Tongue (tissue), 2 donors: Measurements from ENCODE around the gene LRTM2.

DNA sequence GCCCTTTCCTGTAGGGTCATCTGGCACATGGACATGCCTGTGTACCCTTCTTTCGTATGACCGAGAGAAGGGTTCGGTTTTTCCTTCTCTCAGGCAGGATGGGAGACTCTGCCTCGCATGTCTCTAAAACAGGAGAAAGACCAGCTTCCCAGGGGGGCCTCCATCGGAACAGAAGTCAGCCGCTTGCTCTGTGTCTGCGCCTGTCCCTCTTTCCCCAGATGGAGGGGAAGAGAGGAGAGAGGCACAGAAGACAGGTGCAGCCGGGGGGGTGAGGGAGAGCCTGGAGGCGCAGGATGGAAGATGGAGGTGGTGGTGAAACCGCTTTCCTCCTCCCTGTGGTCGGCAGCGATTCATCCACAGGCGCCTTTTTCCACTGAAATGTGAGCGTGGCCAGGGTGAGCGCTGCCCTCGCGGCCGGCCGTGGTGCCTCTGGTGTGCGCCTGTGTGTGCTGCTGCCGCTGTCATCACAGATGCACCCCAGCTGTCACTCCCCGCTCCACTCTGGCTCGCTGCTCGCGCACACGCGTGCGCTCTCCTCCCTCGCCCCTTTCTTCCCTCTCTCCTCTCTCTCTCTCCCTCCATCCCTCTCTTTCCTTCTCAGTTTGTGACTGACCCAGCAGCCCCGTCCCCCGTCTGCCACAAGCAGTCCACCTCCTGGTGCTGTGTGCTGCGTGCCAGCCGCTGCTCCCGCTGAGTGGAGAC is at the start of gene LRTM2:
Gene LRTM2, plus strand, starts transcription at position 581 of the 702 bp plus-strand sequence.
- RAMPAGE, long total RNA, result no peak

- RAMPAGE, long total RNA, result no peak
Measured at GRCh38 chr12:2136104-2136777, 83.5 kb downstream of the CACNA1C start.

DNA sequence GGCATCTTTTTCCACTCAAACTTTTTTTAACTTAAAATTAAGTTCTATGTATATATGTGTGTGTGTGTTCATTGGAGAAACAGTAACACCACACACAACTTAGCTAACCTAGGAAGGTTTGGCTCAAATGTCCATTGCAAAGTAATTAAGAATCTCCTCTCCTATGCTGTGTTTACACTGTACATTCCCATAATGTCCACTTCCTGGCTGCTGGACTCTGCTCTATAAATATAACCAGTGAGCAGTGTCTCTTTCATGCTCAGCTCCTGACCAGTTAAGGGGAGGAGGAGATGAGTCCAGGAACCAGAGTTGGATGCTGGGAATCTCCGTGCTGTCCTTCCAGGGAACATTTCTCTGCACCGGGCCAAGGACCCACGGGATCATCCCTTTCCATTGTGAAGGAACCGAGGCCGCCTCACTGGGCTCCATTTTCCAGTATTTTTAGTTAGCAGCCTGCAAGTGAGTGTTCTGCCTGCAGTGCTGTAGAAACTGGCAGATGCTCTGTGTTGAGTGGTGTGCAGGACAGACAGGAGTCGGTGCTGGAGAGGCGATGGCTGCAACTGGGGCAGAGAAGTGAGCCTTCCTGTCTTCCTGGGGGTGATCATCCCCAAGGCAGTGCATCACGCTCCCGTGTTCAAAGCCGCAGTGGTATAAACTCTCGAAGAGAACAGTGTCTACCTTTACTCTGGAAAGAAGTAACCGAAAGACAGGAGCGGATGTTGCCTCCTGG is 195.4 kb downstream of the CACNA1C start:
- RAMPAGE, long total RNA, result no peak

- RAMPAGE, long total RNA, result no peak
Measured at GRCh38 chr12:2255702-2256078, 202.9 kb downstream of the CACNA1C start.

DNA sequence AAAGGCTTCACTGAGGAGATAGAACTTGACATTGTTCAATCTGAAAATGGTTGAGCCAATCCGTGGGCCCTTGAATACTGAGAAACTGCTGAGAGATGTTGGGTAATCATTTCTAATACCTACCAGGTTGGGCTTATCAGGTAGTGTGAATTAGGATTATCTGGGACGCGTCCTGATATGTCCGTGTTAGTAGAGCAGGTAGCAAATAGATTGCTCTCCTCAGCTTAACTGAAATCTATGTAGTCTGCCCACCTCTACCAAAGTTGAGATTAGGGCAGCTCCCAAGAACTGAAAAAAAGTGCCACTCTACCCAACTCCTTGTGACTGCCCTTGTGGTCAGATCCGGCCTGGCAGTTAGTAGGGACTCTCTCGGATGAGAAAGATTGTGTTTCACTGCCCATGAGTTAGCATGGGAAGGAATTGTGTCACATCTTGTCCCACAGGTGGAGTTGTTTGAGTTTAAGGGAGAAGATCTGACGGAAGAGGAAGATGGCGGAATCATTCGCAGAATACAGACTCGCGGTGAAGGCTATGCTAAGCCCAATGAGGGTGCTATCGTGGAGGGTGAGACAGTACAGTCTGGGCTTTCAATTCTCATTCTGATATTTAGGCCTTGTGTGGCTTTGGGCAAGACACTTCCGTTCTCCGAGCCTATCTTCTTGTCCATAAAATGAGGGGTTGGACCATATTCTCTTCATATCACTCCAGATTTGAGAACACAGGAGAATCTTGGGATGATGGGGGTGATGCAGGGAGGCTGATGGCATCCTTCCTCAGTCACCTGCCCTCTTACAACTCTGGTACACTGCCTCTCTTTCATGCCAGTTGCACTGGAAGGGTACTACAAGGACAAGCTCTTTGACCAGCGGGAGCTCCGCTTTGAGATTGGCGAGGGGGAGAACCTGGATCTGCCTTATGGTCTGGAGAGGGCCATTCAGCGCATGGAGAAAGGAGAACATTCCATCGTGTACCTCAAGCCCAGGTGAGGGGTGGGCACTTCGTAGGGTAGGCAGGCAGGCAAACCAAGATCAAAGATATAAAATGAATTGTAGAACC is 3.8 kb downstream of the FKBP4 start:
- RAMPAGE, long total RNA, result no peak

GRCh38 chr12:2982309-2982794 is 23.2 kb downstream of the TEAD4 start:
- RAMPAGE, long total RNA, result no peak

DNA sequence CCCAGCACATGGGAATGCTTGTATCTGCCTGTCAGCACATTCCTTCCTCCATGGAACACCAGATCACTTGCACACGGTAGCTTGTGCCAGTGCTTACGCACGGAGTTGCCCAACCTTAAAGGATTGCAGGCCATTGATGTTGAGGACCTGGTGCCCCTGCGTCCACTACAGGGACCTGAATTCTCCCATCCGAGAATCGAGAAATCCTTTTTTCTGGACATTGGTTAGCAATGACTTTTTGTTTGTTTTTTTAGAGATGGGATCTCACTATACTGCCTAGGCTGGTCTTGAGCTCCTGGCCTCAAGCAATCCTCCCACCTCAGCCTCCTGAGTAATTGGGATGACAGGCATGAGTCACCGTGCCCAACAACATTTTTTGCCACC is 30.6 kb upstream of the TSPAN9 start:
- RAMPAGE, long total RNA, result no peak

GRCh38 chr12:3047834-3048404 is 29.3 kb upstream of the TSPAN9 start:
- RAMPAGE, long total RNA, result no peak

DNA sequence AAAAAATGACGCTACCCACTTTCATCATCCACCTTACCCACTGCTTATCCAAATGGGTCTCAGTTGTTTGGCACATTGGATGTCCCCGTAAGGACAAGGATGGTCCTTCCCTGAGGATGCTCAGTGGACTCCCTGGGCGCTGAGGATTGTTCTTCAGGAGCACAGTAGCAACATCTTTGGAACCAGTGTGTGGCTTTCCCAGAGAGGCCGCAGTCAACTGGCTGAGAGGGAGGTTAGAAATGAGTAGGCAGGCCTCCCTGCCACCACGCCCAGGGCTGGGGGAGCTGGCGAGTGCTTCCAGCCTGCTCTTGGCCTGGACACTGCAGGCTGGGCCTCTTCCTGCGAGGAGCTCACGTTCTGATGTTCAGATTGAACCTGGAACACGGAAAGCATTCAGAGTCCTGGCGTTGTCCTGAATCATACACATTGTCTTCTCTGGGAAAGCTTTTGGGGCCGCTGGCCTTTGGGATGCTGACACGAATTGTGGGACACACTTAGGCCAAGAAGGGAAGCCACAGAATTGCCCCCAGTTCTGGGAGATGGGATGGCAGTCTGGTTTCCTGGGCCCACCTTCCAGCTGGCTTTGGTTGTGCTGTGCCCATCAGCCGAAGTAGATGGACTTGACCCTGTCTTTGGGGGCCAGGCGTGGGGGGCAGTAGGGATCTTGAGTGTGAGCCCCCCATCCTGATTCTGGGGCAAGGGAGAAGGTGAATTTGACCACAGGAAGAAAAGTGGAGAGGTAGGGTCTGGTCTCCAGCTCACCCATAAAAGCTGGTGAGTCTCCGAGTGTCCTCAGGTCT is 15.7 kb downstream of the TSPAN9 start:
- RAMPAGE, long total RNA, result no peak

GRCh38 chr12:3223991-3224893 is 147.1 kb downstream of the TSPAN9 start:
- RAMPAGE, long total RNA, result no peak

DNA sequence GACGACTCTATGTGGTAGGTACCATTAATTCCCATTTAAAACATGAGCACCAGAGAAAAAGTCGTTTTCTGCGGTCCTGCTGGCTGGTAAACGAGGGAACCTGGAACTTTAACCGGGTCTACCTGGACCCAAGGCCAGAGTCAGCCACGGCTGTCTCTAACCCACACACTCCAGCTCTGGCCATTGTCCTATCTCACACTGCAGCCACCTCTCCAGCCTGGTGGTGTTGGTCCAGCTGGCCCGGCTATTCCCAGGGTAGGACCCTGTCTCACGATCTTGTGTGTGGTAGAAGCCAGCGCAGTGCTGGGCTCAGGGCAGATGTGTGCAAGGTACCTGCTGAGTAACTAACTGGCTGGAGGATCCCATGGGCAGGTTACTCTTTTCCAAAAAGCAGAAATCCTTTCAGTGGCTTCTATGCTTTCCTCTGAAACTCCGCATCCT is 187.6 kb downstream of the TSPAN9 start:
- RAMPAGE, long total RNA, result no peak

- RAMPAGE, long total RNA, result no peak
Measured at GRCh38 chr12:3732635-3733481, 20.1 kb downstream of the CRACR2A start.

DNA sequence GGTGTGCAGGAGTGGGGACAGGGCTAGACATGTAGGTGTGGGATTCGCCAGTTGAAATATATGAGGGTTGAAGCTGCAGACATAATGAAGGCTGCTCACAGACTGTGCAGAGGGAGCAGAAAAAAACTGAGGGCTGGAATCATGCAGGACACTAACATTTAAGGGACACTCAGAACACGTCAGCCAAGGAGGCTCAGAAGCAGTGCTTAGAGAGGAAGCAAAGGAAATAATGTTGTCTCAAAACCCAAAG is 16.5 kb downstream of the CRACR2A start:
- RAMPAGE, long total RNA, result no peak

- RAMPAGE, long total RNA, result no peak
Measured at GRCh38 chr12:3865933-3866732, 7.1 kb downstream of the PARP11 start.

- RAMPAGE, long total RNA, result no peak
Measured at GRCh38 chr12:3885146-3885469, 11.9 kb upstream of the PARP11 start.

DNA sequence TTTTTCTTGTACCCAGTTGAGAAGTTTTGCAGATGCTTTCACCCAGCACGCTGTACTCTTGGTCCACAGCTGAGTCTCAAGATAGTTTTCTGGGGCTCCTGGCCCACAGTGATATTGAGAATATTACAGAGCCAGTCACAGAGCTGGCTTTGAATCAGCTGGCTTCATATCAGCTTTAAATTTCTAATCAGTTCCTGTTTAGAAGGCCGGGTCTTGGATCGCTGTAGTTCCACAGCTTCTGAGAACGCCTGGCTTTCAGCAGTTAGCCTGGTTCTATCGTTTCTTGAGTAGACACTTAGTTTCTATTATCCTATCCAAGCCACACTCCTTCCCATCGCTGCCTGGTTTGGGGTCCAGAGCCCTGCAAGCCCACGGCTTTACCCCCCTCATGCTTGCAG is 32.5 kb upstream of the PARP11 start:
- RAMPAGE, long total RNA, result no peak

DNA sequence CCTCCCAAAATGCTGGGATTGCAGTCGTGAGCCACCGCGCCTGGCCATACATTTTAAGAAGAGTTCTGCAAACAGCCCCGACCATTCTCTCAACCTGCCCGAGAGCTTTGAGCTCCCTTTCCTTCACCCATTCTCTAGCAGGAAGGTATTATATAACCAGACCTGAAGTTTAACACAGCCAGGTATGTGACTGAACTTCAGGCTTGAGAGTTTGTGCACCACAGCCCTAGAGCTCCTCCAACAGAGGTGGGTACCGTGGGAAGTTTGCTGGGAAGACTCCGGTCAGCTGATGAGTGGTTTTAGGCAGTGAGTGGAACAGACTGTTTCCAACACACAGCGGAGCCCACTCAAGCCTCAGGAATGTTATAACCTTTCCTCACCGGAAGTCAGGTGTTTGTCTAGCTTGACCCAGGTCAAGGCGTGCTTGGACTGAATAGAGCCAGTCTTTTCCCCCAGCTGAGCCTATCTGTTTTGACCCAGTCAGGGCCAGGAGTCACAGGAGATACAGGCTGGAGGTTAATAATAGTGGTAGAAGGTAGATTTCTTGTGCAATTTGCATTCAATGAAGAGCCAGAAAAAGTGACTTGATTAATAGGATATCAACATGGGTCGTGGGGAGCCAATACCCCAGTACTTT is 138.3 kb upstream of the PARP11 start:
- RAMPAGE, long total RNA, result no peak

DNA sequence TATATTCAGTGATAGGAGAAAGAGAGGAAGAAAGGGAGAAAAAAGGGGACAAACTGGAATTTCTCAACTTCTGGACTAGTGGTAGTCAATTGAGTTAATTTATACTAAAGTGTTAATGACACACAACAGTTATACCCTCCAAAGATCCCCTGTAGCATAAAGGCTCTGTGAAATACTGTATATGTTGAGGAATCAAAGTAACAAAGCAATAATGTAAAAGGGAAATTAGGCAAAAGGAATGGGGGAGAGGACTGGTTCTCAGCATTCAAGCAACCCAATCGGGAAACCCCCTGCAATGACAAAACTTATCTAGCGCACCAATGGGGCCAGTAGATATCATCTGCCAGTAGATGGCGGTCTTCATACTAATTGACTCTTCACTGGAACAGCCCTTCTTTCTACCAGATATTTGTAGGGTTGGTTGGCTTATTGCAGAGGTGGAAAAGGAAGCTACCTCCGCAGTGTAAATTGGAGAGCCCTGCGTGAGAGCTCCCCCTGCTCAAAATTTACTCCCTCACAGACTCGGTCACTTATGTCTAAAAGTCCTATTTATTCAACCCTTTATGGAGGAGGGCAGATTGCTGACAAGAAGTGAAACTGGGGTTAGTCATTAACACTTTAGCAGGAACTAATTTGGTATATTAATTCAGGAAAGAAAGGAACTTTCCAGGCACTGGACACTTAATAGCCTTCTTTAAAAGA is 166.2 kb upstream of the CCND2 start:
- RAMPAGE, long total RNA, result no peak

DNA sequence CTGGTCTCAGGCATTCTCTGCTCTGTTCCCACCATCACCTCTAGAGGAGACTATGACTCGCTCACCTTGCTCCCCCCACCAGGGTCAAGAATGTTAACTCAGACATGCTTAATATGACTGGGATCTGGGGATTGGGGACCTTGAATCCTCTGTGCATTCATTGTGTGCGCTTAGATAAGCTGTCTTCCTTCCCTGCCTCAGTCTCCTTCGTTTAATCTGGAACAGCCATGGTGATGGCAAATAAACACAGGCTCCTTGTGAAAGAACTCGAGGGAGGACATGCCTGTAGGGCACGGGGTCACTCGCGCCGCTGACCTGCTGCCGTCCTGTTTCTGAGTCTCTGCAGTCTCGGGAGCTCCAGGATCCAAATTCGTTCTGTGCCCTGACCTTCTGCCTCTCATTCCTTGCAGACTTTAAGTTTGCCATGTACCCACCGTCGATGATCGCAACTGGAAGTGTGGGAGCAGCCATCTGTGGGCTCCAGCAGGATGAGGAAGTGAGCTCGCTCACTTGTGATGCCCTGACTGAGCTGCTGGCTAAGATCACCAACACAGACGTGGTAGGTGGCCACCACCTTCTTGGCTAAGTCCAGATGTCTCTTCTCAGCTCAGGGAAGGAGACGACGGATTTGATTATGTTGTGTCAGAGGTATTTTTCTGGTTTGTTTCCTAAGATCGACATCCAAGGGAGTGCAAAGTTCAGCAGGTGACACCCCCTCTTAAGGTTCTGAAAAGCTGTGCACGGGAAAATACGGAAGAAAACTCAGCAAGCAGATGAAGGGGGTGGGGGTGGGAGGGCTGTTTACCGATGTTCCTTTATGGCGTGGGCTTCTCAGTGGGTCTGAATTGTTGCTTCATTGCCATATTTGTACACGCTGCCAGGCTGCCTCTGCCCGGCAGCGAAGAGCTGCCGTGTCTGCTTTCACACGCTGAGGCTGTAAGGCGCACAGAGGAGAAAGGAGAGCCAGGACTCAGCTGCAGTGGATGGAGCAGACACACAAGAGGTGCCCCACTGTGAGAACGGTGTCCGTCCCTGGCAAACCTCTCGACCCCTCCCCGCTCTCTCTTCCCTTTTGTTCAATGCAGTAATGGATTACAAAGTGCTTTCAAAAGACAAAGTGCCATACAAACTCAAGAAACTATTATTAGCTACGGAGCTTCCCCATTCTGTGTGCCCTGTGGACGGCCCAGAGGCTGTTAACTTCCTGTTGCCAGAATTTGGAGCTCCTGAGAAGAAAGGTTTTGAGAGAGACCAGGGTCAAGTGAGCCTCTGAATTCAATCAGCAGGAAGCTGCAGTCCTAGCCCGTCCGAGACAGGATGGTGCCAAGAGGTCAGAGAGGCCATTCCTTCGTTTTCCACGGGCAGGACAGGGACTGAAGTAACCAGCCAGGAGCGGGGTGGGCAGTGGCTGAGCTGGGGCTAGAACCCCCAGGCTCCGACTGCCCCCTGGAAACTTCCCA is 15.4 kb downstream of the CCND2 start:
- RAMPAGE, long total RNA, result no peak

DNA sequence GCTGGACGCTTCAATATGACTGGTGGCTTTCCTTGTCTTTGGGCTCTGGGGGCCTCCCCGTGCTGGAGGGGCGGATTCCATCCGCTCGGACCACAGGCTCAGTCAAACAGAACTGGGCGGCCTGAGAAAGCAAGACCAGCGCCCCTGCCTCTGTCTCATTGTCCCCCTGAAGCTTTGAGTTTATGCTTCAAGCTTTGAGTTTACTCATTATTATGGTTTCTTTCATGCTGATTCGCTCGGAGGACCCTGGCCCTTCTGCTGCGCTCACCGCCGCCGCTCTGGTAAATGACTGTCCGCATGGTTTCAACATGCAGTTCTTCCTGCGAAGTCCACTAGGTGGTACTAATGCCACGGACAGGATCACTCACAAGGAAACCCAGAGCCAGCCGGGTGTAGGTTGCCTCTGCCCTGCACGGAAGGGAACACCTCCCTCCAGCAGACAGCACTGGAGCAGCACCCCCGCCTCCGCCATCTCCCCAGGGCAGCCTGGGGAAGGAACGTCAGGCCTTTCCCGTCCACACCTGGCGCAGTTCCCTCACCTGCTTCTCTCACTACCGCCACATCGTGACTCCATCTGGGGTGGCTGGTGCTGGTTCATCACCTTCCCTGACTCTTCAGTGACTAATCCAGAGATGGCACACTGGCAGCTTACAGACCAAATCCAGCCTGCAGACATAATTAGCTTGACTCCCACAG is 13.2 kb upstream of the TIGAR start:
- RAMPAGE, long total RNA, result no peak